ENCODE results near the gene CFDP1.

DNA sequence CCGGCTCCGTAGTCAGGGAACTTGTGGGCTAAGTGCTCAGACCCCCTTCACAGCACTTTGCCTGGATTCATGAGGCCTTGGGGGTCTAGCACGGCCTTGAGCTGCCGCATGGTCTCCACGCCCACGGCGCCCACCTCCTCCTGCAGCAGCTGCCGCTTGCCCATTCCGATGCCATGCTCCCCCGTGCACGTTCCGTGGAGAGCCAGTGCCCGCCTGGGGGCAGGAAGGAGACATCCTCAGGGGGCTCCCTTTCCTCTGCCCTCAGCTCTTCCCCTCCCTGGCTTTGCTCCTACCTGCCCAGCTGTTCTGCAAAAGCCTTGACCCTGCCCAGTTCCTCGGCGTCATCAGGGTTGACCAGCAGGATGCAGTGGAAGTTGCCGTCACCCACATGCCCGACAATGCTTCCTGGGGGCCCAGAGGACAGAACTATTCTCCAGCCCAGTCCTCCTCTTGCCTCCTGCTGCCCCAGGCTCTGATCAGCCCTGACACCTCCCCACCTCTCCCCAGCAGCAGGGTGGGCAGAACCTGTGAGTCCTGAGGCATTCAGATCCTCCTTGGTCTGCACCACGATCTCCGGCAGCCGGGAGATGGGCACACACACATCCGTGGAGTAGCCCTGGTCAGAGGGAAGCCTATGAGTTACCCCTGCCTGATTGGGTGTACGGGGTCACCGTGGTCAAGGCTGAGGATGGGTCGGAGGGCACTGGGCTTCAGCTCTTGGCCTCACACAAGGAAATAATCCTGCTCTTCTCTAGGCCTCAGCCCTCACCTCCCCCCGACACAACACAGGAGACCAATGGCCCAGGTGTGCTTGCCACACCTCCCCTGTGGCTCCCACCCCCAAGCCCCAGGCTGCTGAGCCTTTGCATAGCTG is 4.0 kb downstream of the LDHD start:
- PRO-cap = no peak
- RAMPAGE, long total RNA = no peak

GRCh38 chr16:75233752-75234186 is 15.0 kb downstream of the CTRB1 start:
- PRO-cap = no peak
- RAMPAGE, long total RNA = no peak

DNA sequence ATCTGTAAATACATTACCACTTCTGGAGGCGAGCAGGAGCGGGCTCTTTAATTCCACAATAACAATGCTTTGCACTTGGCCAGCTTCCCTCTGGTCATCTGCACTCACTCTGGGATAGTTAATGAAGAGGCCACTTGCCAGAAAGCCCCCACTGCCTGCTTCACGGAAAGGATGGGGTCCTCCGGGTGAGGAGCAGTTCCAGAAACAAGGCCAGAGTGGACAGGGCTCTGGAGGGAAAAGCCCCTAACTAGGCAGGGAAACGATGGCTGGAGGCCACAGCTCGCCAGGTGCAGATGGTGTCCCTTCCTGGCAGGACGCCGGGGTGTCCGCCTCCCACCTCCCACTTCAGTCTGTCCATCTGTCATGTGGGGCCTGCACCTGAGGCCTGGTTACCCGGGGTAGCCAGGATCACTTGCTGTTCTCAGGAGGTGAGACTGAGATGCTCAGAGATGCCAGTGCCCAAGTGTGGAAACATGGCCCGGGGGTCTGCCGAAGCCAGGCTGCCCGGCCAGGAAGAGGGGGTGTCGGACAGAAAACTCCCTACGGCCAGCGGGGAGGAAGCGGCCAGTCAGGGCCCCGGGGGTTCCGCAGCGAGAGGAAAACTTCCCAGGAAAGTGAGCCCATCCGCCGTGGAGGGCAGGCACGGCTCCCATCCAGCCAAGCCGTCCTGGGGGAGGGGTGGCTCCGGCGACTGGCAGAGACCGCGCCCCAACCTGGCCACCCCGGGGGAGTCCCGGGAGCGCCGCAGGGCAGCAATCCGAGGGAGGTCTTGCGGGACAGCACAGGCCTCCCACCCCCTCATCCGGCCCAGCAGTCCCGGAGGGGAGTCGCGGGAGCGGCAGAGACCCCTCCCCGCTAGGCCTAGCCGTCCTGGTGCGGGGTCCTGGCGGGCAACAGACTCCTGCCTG is 13.4 kb upstream of the BCAR1 start:
- PRO-cap = no peak
- RAMPAGE, long total RNA = no peak

- PRO-cap = bidirectional peak, plus-strand start at chr16:75433124, minus-strand start at chr16:75432973; bidirectional peak, plus-strand start at chr16:75433264, minus-strand start at chr16:75433236; bidirectional peak, plus-strand start at chr16:75433812, minus-strand start at chr16:75433481
- RAMPAGE, long total RNA = start-site peak on the minus strand at chr16:75433429-75433483, 1,167 and 23 reads in 2 replicates
Observed at GRCh38 chr16:75432697-75433681, at the start of gene CFDP1. Gene CFDP1, minus strand, starts transcription at chr16:75433503.

DNA sequence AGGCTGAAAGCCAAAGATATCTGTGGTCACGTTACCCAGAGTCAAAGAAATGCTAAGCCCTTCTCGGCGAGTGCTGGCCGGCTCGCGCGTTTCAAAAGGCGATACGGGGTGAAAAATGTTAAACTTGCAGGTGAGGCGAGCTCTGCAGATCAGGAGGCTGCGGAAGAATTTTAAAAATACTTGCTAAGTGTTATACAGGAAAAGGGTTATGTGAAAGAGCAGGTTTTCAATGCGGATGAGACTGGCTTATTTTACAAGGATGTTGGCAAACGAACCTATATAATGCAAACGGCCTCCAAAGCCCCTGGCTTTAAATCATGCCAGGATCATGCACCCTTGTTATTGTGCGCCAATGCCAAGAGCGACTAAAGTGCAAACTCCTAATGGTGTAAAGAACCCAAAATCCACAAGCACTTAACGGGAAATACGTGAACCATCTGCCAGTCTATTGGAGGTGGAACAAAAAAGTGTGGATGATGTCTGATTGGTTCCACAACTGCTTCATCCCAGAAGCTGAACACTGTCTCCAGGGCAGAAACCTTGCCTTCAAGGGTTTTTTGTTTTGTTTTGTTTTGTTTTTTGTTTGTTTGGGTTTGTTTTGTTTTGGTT is 1.1 kb upstream of the CFDP1 start:
- PRO-cap = no peak
- RAMPAGE, long total RNA = no peak

GRCh38 chr16:75506524-75507152 is 11.4 kb upstream of the CHST6 start:
- PRO-cap = no peak
- RAMPAGE, long total RNA = no peak

GRCh38 chr16:75657639-75658623 is 10.4 kb downstream of the TERF2IP start:
- PRO-cap = no peak
- RAMPAGE, long total RNA = no peak

- PRO-cap = bidirectional peak, plus-strand start at chr16:77190487, minus-strand start at chr16:77190514; bidirectional peak, plus-strand start at chr16:77190979, minus-strand start at chr16:77190682
- RAMPAGE, long total RNA = no peak
Observed at GRCh38 chr16:77190107-77190820, 726 bp upstream of the MON1B start.

DNA sequence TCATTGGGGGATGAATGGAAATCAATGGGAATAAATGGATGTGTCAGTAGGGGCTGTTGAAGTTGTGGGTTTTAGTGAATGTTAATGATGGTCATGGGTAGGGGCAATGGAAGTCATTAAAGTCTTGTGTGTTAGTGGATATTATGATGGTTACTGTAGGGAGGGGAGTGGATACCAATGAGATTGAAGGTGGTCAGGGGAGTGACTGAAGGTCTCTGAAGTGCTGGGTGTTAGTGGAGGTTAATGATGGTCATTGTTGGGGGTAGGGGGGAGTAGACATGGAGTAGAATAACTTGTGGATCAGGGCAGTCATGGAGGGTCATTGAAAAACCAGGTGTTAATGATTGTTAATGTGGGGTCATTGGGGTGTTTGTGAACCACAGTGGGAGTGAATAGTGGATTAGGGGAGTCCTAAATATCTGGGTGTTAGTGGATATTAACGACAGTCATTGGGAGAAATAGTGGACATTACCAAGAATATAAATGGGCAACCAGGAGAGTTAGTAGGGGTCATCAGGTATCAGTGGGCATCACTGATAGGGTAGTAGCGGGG is 1.5 kb downstream of the MON1B start:
- PRO-cap = no peak
- RAMPAGE, long total RNA = no peak

DNA sequence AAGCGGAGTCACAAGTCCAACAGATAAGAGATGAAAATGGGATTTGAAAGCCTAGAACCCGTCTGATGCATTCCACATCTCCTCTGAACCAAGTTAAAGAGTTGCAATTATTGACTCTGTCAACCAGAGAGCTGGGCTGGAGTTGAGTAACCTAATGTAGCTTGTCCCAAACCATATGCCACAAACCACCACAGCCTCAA is 81.5 kb upstream of the NUDT7 start:
- PRO-cap = no peak
- RAMPAGE, long total RNA = no peak

DNA sequence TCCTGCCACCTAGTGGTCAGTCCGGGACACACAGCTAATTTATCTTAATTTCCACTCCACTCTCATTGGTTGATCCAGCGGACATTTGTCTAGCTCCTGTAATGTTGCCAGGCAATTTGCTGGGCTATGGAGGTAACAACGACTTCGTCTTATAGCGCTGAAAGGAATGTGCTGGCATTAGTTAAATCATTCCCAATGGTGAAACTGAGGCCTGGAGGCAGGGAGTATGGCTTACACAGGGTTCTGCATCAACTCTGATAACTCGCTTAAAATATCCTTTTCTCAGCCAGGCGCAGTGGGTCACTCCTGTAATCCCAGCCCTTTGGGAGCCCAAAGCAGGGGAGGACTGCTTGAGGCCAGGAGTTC is 19.2 kb upstream of the CLEC3A start:
- PRO-cap = no peak
- RAMPAGE, long total RNA = no peak

- PRO-cap = no peak
- RAMPAGE, long total RNA = no peak
Observed at GRCh38 chr16:78482886-78483613, 383.6 kb downstream of the WWOX start.

DNA sequence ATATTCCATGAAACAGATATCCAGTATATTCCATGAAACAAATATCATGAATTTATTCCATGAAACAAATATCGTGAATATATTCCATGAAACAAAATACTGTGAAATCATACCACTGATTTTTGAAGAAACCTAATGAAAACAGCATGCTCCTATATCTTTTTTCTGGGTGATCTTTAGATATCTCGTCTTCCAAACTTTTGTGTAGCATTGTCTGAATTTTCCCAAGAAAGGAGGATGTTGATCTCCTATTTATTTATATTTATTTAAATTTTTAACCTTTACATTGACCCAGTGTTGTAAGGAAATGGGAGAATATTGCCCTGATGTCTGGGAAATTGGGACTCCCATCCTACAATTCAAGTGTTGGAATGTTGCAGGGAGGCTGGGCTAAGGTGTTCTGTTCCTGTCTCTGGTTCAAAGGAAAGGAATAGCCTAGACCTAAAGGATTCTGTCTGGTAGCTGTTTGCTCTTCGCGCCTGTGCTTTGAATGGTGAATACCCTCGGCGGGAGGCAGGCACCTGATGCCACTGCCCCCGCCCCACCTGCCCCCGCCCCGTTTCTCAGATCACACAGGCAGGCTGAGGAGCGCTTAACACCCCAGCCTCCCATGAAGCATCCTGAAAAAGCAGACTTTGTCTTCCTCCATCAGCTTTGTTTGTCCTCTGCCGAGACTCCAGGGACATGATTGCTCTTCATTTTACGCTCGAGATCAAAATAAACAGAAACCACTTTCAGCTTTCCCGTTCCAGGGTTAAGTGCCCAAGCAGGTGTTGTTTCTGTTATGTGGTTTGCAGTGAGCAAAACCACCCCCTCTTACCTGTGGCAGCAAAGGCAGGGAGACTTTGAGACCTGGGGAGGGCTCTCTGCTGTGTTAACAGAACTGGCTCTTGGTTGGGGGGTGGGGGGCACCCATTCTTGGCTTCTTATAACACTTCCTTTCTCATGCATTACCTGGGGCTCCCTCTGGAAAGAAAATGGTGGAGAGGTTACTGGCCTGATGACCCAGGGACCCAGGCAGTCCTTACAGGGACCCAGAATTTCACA is 452.0 kb downstream of the WWOX start:
- PRO-cap = no peak
- RAMPAGE, long total RNA = no peak

GRCh38 chr16:78600828-78601512 is 501.5 kb downstream of the WWOX start:
- PRO-cap = no peak
- RAMPAGE, long total RNA = no peak

DNA sequence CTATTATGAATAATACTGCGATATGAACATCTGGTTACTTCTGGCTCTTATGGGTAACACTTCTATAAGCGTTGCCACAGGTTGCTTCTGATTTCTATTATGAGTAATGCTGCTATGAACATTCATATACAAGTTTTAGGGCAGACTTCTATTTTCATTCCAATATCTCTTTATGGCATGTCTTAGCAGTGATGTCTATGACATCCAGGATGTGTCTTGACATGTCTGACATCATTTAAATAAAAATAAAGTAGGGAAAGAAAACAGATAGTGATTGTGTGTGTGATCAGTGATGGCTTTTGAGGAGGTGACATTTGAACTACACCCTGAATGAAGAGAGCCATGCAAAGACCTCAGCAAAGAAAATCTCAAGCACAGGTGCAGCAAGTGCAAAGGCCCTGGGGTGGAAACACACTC is 564.0 kb downstream of the WWOX start:
- PRO-cap = no peak
- RAMPAGE, long total RNA = no peak

GRCh38 chr16:78742436-78743402 is 643.3 kb downstream of the WWOX start:
- PRO-cap = no peak
- RAMPAGE, long total RNA = no peak

DNA sequence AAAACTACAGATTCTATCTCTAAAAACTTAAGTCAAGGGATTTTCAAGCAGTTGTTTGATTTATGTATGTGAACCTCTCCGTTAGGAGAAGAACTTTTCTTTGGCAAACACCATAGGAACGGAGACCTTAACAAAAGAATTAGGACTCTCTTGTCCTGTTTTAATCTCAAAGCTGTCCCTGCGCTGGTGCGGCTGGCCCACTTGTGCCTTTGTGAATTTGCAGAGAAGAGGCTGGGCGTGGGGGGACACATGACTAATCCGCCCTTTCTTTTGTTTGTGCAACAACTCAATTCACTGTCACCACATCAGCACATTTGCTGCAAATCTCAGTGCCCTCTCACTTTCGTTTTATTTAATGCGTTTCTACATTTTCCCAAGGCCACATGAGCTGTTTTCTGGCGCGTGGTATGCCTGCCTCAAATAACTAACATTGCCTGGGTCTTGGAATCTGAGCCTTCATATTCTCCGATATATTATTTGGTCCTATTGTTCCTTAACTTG is 642.9 kb downstream of the MAF start:
- PRO-cap = no peak
- RAMPAGE, long total RNA = no peak

DNA sequence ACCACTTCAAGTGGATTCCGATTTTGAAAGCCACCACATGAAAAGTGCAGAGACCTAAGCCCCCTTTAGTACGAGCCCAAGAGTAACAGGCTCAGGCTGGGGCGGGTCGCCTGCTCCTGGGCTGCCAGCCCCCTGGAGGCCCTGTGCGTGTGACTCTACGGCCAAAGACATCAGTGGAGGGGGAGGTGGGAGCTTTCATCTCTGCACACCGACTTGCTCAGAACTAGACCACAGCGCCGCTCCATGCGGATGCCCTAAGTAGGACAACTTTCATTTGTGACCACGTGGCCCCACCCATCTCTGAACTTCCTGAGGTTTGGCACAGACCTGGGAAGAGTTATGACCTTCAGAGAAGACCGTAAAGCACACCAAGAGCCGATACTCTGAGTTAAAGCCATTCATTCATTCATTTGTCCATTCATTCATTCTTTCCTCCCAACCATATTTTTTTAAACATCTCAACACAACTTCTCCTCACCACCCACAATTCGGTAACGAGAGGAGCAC is 328.2 kb downstream of the MAF start:
- PRO-cap = no peak
- RAMPAGE, long total RNA = no peak

- PRO-cap = no peak
- RAMPAGE, long total RNA = no peak
Observed at GRCh38 chr16:79508363-79508673, 92.2 kb downstream of the MAF start.

DNA sequence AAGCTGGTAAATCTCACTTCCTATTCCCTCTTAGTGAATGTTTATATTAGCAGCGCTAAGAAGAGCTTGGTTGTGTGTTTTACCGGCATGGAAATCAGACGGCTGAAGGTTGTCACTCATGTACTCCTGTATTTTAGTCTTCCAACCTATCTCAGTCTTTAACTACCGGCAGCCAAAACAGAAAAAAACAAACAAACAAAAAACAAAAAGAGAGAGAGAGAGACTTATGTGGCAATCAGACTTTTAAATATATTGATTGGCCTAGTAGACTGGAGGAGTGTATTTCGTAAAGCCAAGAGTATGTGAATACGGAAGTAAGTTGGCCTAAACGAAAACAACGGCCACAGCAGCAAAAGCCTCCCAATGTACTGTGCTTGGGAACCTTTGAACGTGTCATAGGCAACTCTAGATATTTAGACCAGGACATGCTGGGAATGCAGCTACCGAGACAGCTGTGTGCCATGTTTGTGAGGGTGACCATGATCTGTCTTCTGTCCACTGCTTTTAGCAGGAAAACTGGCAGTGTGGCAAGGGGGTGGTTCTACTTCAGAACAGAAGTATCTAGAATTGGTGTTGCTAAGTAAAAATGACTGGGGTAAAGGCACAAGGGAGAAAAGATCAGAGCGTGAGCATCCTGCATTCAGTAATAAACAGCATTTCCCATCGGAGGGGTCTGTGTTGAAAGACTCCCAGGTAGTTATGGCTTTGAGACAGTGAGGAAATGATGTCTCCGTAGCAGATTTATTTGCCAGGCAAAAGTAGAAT is 7.5 kb downstream of the MAF start:
- PRO-cap = no peak
- RAMPAGE, long total RNA = no peak